Rectum (tissue), 1 donor: ENCODE measurements around a stretch of chr4.

DNA sequence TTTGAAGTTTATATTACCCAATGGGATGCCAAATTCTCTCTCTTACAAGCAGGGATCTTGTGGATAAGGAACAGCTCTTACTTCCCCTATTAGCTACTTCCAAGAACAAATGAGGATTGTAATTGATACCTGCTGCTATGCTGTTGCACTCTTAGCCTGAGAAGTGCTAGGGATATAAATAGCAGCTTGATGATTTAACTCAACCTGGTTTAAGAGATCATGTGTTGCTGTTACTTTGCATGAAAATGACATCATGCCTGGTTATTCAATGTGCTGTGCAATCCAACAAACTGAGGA, 160.1 kb upstream of the RASGEF1B start:
- PRO-cap, result no peak

DNA sequence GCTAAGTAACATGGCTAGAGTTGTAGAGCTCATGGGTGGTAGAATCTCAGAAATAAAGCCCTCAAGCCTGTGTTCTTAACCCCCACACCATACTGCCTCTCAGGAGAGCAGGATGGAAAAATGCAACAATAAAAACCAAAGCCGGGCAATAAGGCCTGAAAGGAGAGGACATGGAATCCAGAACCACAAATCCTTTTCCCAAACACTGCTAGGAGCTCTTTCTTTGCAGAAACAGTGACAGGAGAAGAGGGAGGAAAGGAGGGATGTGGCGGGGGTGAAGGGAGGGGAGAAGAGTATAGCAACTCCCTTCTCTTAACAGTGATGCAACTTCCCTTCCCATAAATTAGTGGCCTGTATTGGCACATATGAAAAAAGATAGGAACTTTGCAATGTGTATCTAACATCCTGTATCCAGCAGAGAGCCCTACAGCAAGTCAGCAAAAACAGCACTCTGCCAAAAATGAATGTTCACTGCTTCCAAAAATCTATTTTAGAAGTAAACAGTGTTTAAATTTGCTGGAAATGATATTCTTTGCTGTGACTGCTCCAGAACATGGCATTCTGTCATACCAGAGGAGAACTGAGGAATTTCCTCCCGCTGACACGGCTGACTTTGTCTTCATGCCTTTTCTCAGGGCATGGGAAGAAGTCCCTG, 343.2 kb upstream of the RASGEF1B start:
- PRO-cap, result no peak

- PRO-cap, result bidirectional peak, plus-strand start at chr4:82285002, minus-strand start at chr4:82284895
Measured at GRCh38 chr4:82284512-82285518, 89.0 kb downstream of the HNRNPD start.

DNA sequence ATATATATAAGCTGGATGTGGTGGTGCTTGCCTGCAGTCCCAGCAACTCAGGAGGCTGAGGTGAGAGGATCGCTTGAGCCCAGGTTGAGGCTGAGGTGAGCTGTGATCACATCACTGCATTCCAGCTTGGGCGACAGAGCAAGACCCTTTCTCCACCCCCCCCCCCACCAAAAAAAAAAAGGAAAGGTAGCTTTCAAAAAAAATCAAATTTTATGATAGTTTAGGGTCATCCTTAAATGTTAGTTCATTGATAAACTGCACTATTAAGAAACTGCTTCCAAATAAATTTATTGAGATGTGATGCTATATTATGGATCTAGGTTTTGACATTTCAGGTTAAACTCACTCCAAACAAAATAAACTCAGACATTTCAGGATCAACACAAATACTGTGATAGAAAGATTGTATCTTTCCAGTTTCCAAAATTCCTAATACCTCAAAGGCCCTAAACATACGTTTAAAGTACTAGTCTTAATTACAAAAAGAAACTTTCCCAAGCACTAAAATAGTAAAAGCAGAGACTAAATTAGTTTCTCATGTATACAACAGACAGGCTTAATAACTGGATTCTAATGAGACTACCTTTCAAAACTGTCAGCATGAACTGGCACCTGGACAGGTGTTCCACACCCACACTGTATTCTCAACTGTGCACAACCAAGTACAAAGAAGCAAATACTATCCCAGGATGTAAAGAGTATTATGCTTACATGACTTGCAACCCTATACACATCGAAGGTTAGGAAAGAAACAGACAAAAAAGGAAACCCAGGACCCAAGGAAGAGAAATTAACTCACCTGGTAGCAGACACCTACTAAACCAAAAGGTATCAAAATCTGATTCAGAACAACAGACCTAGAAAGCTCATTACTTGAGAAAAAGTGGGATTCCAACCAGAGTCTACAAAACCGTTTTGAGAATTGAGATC, 25.5 kb downstream of the HNRNPD start:
- PRO-cap, result no peak

GRCh38 chr4:82357083-82357715, 16.6 kb downstream of the HNRNPD start:
- PRO-cap, result no peak

DNA sequence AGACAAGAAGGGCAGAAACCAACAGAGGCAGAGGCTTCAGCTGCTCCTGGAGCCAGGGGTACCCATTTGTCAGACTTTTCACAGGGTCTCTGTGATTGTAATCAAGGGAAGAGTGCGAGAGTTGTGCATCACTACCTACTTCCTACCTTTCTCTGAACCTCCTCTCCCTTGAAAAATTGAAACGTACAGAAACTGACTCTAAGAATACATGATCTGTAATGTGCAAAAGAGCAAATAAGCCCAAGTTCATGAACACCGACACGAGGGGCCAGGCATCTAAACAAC, 4.5 kb downstream of the TMEM150C start:
- PRO-cap, result unidirectional peak, minus-strand start at position 124 of the sequence

DNA sequence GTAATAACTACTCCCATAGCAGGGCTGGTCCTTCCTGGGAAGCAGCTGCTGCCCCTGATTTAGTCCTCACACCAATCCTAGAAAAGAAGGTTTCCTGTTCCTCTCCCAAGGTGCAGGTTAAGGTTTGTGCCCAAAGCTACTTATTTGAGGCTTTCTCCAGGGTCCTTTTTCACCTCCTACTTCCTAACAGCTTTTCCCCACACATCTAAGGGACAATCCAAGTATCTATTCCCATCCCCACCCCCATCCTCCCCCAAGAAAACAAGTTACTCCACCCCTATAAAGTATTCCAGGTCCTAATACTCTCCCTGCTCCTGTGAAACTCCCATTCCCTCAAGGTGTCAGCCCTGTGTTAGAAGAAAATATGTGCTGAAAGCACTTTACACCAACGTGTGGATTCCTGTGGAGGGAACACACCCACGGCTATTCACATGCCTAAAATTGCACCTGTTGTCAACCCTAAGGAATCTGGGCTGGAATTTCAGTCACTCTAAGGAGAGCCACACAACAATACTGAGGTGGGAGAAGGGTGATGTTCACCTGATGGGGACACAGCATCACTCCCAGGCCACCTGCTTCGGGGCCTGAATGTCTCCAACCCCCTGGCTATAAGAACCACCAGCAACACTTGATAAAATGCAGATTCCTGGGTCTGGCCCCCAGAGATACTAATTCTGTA, 16.1 kb downstream of the SCD5 start:
- PRO-cap, result no peak

DNA sequence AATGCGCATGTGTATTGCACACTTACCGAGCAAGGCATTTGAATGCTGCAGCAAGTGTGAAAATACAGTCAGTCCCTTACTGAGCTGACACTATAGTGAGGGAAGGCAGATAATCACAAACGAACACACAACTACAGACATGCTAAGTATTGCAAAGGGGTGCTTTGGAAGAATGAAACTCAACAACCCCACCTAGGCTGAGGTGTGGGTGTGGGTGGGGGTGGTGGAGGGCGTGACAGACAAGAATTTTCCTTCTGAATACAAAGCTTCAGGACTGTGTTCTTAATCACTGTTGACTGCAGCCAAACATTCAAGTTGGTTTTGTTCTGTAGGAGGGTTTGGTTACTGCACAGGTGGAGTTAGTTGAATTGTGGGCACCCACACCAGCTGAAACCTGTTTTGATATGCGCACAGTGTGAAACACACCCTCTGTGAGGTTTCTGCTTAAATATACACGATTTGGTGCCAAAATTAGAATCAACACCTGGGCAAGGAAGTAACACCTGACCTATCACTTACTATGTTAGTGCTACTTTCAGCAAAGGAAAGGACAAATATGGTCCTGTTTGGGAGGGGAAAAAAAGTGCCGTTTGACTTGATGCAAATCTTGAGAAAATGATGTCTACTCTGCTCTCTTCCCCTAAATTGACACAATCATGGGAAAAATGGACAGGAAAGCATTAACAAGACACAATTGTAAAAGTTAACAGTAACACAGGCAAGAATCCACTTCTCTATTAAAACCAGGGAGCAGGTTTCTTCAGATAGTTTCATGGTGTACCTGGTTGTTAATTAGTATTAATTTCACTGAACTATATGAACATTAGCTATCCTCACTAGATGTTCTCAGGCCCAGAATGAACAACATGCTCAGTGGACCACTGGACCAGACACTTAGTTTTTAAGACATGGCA, 72.1 kb downstream of the COQ2 start:
- PRO-cap, result bidirectional peak, plus-strand start at position 362 of the sequence, minus-strand start at position 298 of the sequence

- PRO-cap, result no peak
Measured at GRCh38 chr4:83262582-83263222, 21.9 kb downstream of the COQ2 start.

GRCh38 chr4:83361664-83362201, 27.1 kb upstream of the HPSE start:
- PRO-cap, result no peak

DNA sequence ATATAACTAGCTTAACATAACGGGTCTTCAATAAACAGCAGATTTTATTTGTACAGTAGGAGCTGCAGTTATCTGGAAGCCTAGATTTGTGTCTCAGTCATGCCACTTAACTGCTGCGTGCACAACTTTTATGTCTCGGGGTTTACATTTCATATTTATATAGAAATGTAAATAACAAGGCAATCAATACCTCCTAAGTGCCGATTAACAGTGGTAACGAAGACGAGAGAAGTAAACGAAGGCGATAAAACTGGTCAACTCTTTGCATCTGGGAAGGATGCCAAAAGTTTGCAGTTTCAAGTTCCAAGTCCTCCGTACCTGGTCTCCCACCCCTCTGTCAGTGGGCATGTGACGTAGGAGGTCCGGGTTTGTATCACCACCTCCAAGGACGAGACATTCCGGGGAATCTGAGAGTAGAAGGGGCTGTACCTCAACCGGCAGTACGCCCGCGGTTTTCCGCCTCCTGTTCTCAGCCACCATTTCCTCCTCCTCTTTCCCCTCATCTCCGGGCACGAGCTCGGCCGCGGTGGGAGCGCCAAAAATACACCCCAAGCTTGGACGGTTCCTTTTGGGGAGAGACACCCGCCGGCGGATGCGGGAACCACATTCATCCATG, 436 bp downstream of the HELQ start:
- PRO-cap, result bidirectional peak, plus-strand start at position 396 of the sequence, minus-strand start at position 409 of the sequence; bidirectional peak, plus-strand start at position 513 of the sequence, minus-strand start at position 493 of the sequence

- PRO-cap, result bidirectional peak, plus-strand start at chr4:83535629, minus-strand start at chr4:83535496
Measured at GRCh38 chr4:83535318-83535917, 490 bp upstream of the GPAT3 start.

DNA sequence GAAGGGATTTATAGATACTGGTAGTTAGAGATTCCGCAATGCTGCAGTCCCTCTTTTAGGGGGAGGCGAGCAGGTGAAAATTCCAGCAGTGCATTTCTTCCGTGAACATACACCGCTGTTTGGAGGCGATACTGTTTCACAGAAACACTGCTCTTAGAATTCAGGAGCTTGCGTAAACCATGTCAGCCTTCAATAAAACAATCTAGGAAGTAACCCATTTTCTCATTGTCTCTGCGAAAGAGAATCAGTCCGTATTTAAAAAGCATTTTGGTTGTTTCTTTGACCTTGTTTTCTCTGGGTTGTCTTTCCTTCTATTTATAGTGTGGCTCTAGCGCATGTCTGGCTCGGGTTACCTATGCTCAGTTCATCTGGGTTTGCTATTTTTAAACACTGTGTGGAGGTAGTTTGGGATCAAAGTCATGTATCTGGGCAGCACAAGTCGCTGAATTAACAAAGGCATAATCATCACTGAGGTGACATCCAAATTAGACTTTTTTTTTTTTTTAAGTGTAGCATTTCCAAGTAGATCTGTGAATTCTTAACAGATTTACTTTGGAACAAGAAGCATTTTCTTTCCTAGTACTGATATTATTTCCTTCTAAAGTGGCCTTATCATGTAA, 90.5 kb downstream of the GPAT3 start:
- PRO-cap, result no peak

DNA sequence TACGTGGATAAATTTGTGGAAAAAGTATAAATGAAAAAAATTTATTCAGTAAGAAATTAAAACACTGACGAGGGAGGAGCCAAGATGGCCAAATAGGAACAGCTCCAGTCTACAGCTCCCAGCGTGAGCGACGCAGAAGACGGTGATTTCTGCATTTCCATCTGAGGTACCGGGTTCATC, 372.5 kb downstream of the NKX6-1 start:
- PRO-cap, result no peak

DNA sequence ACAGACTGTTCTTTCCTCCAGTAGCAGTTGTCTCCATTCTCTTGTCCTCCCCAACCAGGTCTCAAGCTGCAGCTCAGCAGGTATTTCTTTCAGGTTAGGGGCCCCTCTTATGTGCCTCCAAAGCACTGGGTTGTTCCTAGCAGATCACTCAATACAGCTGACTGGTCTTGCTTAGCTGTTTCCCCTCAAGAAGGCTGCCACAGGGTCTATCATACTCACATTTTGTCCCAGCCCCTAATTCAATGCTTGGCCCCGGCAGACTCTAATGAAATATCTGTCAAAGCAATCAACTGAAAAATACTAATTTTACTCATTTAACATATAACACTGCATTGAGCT, 156.6 kb downstream of the CDS1 start:
- PRO-cap, result no peak

- PRO-cap, result no peak
Measured at GRCh38 chr4:84887062-84887622, 79.3 kb downstream of the WDFY3 start.

DNA sequence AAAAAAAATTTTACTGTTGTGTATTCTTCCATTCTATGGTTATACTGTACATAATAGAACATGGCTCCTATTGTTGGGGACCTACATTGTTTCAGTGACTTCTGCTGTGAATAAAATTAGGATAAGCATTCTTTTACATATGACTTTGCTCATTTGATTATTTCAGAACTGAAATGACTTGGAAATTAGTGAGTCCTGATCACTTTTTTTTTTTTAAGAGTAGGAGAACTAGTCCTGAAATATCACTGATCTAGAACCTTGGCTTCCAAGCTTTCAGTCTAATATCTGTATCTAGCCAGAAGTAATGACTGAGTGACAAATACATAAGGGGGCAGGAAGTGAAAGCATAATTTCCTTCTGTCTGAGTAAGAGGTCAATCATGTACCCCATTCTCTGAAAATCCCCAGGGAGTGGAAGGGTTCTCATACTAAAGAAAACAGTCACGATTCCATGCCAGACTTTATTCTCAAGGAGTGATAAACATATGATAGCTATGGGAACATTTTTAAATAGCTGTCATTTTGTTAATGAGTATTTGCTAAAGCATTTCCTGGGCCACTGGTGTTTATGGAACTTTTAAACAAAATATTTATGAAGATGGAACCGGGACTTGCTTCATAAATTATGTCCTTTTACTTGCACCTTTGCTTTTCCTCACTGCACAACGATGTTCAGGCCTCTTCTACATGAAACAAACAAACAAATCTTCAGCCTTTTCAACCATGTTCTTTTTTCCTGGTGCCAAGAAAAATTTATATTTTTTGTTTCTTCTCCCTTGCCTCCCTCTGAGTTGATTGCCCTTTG, 308.5 kb downstream of the ARHGAP24 start:
- PRO-cap, result no peak

DNA sequence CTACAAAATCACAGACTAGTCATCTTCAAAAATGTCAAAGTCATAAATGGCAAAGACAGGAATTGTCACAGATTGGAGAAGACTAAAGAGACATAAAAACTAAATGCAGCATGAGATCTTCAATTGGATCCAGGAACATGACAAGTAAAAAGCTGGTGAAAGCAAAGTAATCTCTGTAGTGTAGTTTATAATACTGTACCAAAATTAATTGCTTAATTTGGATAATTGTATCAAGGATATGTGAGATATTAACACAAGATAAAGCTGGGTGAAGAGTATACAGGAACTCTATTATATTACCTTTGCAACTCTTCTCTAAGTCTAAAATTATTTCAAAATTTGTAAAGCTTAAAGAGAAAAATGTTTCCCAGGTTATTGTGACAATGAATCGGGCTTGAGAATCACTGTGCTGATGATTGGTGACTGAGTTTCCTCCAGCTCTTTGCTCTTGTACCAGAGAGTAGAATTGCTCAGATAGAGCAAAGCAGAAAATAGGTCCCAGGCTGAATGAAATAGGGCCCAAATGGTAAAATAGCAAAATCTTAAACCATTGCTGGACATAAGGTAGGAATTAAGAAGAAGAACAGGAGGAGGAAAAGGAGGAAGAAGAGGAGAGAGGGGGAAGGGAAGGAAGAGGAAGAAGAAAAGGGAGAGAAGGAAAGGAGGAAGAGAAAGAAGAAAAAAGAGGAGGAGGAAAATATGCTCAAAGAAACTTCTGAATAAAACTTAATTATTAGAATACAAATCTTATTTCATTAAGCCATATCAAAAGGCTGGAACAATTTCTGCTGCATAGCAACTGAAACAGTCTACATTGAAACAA, 325.2 kb downstream of the ARHGAP24 start:
- PRO-cap, result no peak

DNA sequence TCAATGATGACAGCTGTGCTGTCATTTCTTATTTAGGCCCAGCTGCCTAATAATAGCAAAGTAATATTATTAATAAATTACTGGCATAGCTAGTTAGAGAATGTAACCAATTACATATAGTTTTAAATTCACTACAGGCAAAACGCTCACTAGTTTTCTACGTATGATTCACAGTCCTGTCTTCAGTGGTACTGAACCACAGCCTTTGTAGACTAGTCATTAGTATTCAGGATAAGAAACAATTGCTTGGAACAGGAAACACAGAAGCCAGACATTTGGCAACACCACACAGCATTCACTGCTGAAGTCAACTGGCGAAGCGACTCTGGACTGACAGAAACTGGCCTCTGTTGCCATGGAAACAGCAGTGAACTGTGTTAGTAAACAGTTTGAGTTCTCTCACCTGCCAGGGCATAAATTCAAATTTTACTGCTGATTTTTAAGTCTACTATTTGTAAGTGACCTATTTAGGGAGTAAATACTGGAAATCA, 57.7 kb downstream of the MAPK10 start:
- PRO-cap, result no peak

GRCh38 chr4:86331335-86331952, 28.4 kb downstream of the MAPK10 start:
- PRO-cap, result no peak